Placental epithelial cell (primary cell): Measurements from ENCODE around the genes PRSS37, CLEC5A and TAS2R40.

GRCh38 chr7:140925157-140925227 is 263 bp upstream of the BRAF start:
- CAGE, long polyA plus RNA: no peak

DNA sequence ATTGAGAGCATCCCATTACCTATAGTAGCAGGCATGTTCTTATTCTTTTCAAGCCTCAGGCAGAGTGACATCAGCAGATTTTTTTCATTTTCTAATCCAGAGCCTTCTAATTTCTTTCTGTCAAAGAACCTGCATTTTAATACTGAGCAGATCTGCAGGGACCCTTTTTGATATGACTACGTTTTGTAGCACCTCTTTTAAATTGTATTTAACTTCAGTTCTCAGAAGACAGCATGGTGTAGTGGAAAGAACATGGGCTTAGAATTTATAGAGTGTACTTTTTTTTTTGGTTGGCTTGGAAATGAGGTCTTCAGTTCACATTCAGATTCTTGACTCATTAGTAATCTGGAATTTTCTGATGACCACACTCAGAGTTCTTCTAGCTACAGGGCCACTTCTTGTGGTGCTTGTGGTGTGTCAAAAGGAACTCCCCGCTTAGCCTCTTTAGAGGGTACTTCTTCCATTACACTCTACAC is 34.6 kb downstream of the AGK start:
- CAGE, long polyA plus RNA: no peak

- CAGE, long polyA plus RNA: no peak
Measured at GRCh38 chr7:141841318-141841791, at the start of gene PRSS37. PRSS37 (minus strand) TSS chr7:141841485.

DNA sequence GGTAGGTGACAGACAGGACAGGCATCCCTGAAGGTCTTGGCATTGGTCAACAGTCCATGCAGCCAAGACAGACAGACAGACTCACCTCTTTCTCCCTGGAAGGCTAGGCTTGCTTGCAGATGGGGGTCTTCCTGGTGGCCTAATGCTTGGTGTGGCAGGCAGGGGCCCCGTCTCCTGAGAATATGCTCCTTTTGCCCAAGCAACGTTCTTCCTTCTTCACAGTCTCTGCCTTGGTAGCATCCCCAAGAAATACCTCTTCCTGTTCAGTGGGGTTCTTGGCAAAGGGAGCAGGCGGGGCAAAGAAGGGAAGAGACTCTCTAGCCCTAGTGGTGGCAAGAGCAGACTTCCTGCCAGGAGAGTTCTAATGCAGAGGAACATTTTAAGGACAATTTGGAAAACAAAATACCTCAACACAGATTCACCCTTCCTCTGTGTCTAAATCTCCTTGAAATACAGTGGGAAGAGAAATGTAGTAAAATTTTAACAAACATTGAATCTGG is at the start of gene CLEC5A:
Gene CLEC5A, minus strand, starts transcription at position 253 of the 500 bp plus-strand sequence.
- CAGE, long polyA plus RNA: no peak

DNA sequence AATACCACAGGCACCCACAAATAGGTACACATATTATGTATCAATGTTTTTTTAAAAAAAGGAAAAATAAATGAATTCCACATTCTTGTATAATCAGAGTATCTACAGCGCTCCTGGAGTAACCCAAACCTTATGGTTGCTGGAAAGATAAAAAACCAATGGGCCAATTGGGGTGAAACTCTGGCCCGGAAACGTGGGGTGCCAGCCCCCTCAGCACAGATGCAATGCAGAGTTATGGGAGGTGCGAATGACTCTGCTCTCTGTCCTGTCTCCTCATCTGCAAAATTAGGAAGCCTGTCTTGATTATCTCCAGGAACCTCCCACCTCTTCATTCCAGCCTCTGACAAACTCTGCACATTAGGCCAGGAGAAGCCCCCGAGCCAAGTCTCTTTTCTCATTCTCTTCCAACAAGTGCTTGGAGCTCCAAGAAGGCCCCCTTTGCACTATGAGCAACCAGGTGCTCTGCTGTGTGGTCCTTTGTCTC is 130.6 kb upstream of the PRSS1 start:
- CAGE, long polyA plus RNA: no peak

DNA sequence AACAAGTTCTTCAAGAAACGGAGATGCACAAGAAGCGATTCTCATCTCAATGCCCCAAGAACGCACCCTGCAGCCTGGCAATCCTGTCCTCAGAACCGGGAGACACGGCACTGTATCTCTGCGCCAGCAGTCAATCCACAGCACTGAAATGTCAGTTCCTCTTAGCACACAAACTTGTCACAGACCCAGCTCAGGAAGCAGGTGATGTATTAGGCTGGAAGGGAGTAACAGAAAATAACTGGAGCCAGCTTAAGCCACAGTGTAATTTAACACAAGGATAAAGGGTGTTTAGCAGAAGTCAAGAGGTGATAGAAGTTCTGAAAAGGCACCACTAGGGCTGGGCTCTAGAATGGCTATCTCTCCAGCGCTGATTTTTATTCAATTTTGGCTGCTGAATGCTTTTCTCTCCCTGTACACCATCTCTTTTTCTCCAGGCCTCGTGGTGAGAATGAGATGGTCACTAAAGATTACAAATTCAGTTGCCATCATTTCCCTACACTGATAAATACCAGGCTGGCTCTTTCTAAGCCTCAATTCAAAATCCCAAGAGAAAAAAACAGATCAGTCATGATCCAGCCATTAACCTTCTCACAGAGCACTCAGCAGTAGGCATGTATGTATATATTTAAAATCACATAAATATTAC is 102.8 kb upstream of the PRSS1 start:
- CAGE, long polyA plus RNA: no peak

DNA sequence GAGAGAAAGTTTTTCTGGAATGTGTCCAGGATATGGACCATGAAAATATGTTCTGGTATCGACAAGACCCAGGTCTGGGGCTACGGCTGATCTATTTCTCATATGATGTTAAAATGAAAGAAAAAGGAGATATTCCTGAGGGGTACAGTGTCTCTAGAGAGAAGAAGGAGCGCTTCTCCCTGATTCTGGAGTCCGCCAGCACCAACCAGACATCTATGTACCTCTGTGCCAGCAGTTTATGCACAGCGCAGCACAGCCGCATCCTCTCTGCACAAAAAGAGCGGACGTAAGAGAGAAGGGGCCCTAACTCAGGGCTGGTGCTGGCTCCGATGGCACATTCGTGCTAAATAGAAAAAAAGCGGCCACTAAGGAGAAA is 28.4 kb upstream of the PRSS1 start:
- CAGE, long polyA plus RNA: no peak

DNA sequence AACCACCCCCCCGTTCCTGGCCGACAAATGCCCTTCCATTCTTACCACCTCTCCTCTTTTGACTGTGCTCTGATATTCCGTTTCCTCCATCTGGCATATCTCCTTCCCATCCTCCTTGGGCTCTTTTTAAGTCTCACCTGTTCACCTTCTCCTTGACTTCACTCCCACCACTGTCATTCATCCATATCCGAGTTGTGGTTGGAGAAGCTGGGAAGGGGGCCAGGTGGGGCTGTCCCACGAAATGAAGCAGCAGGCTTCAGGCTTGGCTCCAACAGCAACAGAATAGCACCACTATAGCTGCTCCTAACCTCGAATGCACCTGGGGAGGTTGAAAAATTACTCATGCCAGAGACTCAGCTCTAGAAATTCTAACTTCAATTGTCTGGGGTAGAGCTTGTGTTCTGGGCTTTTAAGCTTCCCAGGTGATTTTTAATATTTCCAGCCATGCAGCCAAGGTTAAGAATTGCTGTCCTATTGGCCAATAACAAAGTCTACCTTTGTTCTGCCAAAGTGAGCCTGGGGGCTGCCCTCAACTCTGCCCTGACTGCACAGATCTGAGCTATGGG is 364 bp downstream of the PRSS1 start:
- CAGE, long polyA plus RNA: no peak

DNA sequence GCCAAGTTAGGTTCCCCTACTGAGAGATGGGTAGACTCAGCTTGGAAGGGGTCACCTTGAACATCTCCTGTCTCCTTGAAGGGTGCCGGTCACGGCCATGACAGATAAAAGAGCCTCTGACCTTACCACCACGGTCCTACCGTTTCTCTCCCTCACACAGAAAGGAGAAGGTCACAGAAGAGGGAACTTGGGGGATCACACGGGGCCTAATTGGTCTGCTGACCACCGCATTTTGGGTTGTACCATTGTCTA is 17.0 kb downstream of the PRSS2 start:
- CAGE, long polyA plus RNA: no peak

DNA sequence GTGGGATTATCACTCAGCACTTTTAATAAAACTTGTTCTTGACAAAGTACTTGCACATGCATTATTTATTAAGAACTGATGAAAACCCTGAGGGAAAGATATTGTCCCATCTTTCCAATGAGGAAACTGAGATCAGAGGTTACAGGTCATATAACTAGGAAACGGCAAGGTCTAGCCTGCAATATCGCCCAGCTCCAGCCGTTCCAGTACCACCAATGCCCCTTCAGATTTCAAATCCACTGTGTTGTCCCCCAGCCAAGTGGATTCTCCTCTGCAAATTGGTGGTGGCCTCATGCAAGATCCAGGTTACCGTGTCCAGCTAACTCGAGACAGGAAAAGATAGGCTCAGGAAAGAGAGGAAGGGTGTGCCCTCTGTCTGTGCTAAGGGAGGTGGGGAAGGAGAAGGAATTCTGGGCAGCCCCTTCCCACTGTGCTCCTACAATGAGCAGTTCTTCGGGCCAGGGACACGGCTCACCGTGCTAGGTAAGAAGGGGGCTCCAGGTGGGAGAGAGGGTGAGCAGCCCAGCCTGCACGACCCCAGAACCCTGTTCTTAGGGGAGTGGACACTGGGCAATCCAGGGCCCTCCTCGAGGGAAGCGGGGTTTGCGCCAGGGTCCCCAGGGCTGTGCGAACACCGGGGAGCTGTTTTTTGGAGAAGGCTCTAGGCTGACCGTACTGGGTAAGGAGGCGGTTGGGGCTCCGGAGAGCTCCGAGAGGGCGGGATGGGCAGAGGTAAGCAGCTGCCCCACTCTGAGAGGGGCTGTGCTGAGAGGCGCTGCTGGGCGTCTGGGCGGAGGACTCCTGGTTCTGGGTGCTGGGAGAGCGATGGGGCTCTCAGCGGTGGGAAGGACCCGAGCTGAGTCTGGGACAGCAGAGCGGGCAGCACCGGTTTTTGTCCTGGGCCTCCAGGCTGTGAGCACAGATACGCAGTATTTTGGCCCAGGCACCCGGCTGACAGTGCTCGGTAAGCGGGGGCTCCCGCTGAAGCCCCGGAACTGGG is 25.5 kb downstream of the PRSS2 start:
- CAGE, long polyA plus RNA: no peak

DNA sequence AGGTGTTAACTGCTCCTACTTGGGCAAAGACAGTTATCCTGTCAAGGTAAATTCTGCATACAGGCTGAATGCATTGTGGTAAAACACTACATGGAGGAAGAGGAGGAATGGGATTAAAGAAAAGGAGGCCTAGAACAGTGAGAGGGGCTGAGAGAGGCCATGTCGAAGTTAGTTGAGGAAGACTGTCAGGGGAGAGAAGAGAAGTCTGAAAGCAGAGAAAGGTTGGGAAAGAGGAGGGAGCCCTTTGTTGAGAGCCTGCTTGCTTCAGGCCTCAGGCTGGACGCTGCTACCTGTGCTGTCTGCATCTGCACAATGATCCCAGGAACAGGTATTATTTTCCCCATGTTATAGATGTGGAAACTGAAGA is 32.6 kb downstream of the PRSS2 start:
- CAGE, long polyA plus RNA: no peak

DNA sequence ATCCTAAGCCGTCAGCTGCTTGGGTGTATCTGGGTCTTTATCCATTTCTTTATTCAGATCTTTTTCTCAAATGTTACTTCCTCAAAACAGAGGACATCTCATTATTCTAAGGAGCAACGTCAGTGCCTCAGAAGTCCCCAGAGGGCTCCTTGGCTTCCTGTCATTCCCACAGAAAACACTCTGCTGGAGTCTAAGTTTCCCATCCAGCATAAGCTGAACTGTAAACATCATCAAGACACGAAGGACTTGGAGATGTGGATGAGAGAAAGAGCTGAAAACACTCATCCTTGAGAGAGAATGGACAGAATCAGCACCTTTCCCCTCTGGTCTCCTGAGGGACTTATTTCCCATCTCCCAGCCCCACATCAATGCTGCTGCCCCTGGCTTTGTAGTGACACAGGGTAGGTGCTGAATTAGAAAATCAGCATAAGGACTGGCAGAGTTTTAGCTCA is 2.6 kb upstream of the OR6V1 start:
- CAGE, long polyA plus RNA: no peak

DNA sequence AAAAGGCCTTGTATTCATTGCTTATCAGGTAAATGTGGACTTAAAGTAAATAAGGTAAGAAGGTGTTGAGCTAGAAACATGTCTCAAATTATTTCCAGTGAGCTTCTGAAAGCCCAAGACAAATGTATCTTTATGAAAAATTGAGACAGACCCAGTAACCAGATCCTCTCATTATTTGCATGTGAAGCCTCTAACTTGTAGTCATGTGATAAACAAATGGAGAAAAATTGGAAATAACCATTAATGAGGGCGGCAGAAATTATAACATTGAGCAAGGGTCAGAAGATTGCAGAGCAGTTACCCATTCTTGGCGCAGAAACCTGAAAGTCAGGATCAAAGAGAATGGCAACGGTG is at the start of gene TAS2R40:
Gene TAS2R40, plus strand, starts transcription at position 301 of the 354 bp plus-strand sequence.
- CAGE, long polyA plus RNA: no peak

- CAGE, long polyA plus RNA: no peak
Measured at GRCh38 chr7:143285296-143285829, 605 bp downstream of the TMEM139 start.

- CAGE, long polyA plus RNA: no peak
Measured at GRCh38 chr7:143289549-143289840, 1.3 kb downstream of the CASP2 start.

GRCh38 chr7:143299130-143300248 is 11.3 kb downstream of the CASP2 start:
- CAGE, long polyA plus RNA: no peak

DNA sequence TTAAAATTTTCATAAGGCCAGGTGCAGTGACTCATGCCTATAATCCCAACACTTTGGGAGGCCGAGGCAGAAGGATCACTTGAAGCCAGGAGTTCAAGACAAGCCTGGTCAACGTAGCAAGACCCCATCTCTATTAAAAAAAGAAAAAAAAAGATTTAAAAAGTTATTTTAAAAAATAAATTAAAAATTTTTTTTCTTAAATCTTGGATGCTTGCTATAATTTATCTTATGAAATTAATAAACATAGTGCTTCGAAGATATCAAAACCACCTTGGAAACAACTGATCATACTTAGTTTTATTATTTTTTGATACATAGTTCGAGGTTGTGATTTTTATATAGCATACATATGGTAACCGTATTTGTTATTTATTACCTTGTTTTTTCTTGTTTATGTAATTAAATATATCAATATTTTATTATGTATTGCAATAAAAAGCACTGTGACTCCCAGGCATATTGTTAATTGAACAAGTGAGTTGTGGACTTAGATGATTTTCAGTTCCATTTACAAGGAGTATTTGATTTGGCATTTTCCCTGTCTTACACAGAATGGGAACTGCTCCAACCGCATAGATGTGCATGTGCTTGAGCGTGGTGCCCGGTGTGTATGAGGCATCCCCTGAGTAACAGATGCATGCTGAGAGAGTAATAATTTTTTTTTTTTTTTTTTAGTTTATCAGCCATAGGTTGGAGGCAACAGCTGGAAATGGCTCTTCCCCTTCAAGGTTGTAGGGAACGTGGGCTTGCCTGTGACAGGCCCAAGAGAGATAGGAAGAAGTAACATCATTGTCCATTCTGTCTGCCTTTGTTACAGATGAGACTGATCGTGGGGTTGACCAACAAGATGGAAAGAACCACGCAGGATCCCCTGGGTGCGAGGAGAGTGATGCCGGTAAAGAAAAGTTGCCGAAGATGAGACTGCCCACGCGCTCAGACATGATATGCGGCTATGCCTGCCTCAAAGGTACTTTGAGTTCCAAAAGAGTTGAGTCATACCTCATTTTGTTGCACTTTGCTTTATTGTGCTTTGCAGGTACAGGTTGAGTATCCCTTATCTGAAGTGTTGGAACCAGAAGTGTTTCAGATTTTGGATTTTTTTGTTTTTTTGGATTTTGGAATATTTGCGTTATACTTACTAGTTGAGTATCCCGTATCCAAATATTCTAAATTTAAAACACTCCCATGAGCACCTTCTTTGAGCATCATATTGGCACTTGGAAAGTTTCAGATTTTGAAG is 12.5 kb upstream of the CLCN1 start:
- CAGE, long polyA plus RNA: no peak

- CAGE, long polyA plus RNA: no peak
Measured at GRCh38 chr7:143361133-143361582, 1.4 kb downstream of the FAM131B start.

- CAGE, long polyA plus RNA: no peak
Measured at GRCh38 chr7:143376215-143376925, 4.8 kb upstream of the ZYX start.

DNA sequence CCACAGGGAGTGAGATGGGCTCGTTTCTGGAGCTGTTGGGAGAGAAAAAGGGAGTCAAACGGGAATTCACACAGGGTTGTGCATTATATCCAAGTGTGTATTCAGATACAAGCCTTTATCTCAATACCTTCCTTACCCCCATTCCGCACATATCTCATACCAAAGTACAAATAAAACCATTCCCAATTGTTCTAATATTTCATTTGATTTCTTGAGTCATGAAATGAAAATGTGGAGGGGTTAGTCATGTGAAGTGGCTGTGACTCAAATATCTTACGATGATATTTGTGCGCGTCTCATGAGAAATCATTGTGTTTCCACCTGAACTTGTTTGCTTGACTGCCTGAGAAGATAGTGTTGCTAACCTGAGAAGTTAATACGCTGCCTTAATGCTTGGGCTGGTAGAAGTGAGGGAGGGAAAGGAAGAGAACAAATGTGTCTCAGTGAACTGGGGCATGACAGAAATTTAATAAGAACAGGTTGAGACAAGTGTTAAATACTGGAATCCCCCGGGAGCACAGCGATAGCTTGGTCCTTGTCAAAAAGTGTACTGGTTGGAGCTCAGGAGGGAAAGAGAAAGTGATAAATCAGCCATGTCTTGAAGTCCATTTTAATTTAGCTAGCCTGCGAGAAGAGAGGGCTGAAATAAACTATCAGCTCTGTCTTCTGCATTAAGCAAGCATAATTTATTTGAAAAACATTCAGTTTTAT is 7.1 kb upstream of the EPHA1 start:
- CAGE, long polyA plus RNA: no peak